Fibroblast of the aortic adventitia (primary cell): ENCODE measurements around the genes OMD and IPPK.

DNA sequence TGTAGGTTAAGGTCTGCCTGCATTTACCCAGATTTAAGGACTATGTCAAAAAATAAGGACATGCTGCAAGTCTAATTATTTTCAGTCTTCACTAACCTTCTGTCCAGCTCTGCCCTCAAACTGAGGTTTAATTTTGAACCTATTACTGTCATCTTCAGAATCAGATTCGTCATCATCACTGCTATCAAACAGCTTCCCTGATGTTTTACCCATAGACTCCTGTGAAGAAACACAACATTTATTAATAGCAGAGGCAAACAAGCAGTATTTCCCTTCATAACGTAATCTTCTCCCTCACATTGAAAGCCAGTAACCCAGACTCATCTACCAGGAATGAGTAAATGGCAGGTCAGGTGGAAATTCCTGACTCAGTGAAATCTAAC, 14.7 kb downstream of the NOL8 start:
- CAGE, long polyA plus RNA, result no peak

DNA sequence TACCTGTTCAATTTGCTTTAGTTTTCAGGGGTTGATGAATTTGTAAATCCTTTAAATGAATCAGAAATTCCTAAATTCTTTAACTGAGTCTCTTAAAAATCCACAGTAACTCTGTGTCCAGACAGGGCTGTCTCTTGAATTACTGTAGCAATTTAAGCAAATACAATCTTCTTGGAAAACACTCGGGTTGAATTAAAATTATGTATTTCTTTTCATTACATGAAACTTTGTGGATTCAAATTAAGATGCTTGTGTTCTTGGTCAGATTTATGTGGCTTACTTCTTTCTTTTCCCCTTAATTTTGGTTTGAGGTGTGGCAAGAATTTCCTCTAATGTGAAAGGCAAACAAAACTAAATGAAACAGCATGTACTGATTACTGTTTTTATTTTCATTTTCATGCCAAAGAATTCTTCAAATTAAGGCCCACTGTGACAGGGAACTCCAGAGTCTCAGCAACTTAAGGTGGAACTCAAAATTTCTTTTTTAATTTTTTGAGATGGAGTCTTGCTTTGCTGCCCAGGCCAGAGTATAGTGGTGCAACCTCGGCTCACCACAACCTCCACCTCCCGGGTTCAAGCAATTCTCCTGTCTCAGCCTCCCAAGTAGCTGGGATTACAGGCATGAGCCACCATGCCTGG, at the start of gene OMD:
OMD (minus strand) TSS at position 273 of the 639 bp plus-strand sequence.
- CAGE, long polyA plus RNA, result no peak

DNA sequence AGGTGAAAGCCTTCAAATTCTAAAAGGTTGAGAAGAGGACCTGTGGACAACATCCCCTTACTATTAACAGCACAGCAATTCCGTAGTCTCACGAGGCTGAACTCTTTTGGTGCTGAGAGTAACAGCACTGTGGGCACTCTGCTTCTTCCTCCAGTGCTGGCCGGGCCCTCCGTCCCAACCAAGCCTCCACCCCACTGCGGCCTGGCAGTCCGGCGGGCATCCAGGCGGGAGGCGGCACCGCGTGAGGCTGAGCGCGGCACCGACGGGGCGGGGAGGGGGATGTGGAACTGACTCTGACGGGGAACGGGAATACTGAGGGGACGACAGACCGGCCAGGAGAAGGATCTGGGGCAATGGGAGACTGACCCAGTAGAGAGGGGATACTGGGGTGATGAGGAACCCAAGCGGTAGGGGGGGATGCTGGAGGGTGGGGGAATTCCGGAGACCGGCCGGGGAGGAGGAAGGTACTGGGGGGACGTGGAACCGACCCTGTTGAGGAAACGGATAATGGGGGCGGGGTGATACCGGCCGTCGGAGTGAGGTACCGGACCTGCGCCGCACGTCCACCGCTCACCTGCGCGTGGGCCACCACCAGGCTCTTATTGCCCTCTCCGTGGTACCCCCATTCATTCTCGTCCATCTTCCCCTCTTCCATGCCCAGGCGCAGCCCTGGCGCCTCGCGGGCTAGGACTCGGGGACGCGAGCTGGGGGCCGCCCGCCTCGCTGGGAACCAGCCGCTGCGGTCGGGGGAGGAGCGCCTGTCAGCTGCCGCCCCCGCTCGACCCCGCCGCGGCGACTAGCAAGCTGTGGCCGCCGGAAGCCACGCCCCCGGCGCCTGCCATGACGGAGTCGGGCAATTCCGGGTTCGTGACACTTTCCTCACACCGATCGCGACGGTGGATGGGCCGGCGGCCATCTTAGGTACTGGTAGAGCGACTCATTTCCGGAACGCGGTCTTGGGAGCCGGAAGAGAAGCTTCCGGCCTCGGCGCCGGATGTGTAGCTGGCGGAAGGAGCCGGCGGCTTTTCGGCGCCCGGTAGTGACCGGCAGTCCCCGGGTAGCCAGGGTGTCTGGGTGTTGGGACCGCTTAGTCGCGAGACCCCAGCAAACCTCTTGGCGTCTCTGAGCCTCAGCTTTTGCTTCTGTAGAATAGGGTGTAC, at the start of gene IPPK:
IPPK (minus strand) TSS at position 798 of the 1,160 bp plus-strand sequence.
- CAGE, long polyA plus RNA, result no peak

GRCh38 chr9:93003263-93004592, 54.8 kb upstream of the SUSD3 start:
- CAGE, long polyA plus RNA, result no peak

- CAGE, long polyA plus RNA, result no peak
Measured at GRCh38 chr9:93049588-93049927, 8.9 kb upstream of the SUSD3 start.

DNA sequence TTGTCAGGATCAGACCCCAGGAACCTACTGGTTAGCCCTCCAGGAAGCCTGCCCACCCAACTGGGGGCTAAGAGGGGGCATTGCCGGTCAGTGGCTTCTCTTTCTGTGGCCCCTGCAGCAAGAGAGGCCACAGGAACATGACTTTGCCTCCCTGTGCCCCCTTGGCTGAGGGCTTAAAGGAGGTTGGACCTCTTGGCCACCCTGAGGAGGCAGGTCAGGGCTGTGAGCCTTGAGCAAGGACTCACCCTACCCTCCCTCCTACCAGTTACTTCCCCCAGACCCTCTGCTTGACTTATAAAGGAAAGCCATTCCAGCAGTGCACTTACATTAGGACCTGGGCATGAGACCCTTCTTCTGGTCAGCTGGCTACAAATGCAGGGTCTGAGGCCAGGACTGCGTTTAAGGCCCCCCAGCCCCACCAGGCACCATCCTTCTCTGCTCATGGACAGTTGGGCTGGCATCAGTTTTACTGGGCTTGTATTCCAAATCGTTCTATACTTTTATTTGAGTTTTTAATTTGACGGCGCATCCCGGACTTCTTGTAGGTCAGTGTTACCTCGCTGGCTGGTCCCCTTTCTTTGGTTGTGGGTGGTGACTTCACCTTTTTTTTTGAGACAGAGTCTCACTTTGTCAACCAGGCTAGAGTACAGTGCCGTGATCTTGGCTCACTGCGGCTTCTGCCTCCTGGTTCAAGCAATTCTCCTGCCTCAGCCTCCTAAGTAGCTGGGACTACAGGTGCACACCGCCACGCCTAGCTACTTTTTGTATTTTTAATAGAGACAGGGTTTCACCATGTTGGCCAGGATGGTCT, 5.2 kb downstream of the SUSD3 start:
- CAGE, long polyA plus RNA, result no peak

- CAGE, long polyA plus RNA, result no peak
Measured at GRCh38 chr9:93121546-93122403, 12.3 kb downstream of the NINJ1 start.

GRCh38 chr9:93128011-93128980, 5.8 kb downstream of the NINJ1 start:
- CAGE, long polyA plus RNA, result no peak

- CAGE, long polyA plus RNA, result no peak
Measured at GRCh38 chr9:93130314-93130889, 3.6 kb downstream of the NINJ1 start.

DNA sequence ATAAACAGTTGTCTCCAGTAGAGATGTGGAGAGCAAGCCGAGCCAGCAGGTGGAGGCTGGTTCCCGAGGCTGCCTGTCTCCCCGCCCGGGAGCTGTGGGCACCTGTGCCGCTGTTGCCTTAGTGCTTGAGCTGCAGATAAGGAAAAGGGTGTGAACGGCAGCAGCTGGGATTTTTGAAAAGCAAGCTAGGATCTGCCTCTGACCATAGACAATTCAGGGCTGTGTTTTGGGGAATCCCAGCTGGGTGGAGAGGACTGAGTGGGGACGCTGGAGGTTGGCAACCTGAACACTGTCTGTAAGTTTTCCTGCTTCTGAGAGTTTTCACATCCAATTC, 9.5 kb downstream of the WNK2 start:
- CAGE, long polyA plus RNA, result no peak

- CAGE, long polyA plus RNA, result no peak
Measured at GRCh38 chr9:93205489-93205875, 21.5 kb downstream of the WNK2 start.

- CAGE, long polyA plus RNA, result no peak
Measured at GRCh38 chr9:93222859-93223409, 39.0 kb downstream of the WNK2 start.

GRCh38 chr9:93267503-93268290, 83.8 kb downstream of the WNK2 start:
- CAGE, long polyA plus RNA, result no peak

GRCh38 chr9:93444276-93444712, 7.2 kb upstream of the FAM120A start:
- CAGE, long polyA plus RNA, result no peak

DNA sequence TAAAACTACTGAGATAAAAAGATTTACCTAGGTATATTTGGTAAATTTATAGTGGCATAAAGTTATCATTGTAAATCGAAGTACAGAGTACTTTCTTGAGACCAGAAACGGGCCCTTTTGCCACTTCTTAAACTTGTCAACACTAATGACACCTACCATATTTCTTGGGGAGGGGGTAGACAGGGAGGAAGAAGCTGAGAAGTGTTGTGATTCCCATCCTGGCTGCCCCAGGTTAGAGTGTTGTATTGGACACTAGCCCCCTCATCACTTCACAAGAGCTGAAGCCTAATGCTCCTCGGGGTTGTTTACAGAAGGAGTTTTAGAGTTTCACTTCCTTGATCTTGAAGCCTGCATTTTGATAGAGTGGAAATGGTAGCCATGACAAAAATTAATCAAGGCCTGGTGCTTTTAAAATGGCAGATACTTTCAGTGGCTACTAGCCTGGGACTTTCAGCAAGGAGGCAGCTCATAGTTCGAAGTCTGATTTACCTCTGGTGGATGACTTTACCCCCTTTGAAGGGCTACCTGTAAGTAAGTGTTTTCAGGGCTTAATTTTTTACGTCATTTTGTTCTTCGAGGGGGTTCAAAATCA, 11.0 kb upstream of the FAM120AOS start:
- CAGE, long polyA plus RNA, result no peak

DNA sequence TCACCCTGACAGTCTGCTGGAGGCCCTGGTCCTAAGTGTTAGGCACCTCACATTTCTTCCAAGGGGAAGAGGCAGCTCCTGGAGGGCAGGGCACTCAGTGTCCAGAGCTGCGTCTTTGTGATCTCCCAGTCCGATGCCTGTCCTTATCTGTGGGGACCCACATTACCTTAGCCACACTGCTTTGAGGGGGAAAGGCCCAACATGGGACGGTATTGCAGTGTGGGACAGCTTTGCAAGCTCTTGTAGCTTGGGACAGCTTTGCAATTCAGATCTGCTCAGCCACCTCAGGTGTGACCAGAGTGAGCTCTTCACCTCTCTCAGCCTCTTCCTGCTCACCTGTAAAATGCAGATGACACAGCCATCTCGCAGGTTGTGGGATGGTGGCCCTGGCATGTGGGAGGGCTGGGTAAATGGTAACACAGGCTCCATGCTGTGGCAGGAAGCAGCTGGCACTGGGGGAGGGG, 23.9 kb downstream of the PHF2 start:
- CAGE, long polyA plus RNA, result no peak

- CAGE, long polyA plus RNA, result no peak
Measured at GRCh38 chr9:93603671-93604464, 27.5 kb downstream of the PHF2 start.

- CAGE, long polyA plus RNA, result no peak
Measured at GRCh38 chr9:94139459-94140486, 55.5 kb downstream of the PTPDC1 start.

GRCh38 chr9:94464588-94465176, 90.3 kb downstream of the MFSD14B start:
- CAGE, long polyA plus RNA, result no peak

GRCh38 chr9:94606640-94607822, 13.4 kb upstream of the FBP2 start:
- CAGE, long polyA plus RNA, result no peak